Skeletal muscle satellite cell (primary cell): ENCODE data around the gene OIP5.

GRCh38 chr15:40985306-40986270 is 32.3 kb downstream of the CHAC1 start:
- CAGE, long polyA plus RNA: no peak

- CAGE, long polyA plus RNA: start-site peak on the plus strand at chr15:41332867-41332934, 238 and 340 reads in 2 replicates
Measured at GRCh38 chr15:41332197-41333058, at the start of gene OIP5. Gene OIP5 (minus strand): TSS chr15:41332591.

DNA sequence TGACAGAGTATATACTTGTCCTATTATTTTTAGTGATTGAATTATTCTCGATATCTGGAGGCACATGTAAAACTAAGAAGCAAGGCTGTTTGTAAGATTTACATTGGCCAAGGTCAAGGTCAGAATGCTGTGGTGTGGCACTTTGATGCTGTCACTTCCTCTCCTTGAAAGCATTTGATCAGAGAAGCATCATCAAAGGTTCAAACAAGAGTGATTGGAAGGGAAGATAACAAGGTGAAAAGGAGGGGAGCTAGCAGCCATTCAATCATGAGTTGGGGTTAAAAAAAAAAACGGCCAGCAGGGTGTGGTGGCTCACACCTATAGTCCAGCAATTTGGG is 26.4 kb downstream of the RTF1 start:
- CAGE, long polyA plus RNA: no peak

- CAGE, long polyA plus RNA: no peak
Measured at GRCh38 chr15:41474382-41474884, 19.2 kb upstream of the ITPKA start.

DNA sequence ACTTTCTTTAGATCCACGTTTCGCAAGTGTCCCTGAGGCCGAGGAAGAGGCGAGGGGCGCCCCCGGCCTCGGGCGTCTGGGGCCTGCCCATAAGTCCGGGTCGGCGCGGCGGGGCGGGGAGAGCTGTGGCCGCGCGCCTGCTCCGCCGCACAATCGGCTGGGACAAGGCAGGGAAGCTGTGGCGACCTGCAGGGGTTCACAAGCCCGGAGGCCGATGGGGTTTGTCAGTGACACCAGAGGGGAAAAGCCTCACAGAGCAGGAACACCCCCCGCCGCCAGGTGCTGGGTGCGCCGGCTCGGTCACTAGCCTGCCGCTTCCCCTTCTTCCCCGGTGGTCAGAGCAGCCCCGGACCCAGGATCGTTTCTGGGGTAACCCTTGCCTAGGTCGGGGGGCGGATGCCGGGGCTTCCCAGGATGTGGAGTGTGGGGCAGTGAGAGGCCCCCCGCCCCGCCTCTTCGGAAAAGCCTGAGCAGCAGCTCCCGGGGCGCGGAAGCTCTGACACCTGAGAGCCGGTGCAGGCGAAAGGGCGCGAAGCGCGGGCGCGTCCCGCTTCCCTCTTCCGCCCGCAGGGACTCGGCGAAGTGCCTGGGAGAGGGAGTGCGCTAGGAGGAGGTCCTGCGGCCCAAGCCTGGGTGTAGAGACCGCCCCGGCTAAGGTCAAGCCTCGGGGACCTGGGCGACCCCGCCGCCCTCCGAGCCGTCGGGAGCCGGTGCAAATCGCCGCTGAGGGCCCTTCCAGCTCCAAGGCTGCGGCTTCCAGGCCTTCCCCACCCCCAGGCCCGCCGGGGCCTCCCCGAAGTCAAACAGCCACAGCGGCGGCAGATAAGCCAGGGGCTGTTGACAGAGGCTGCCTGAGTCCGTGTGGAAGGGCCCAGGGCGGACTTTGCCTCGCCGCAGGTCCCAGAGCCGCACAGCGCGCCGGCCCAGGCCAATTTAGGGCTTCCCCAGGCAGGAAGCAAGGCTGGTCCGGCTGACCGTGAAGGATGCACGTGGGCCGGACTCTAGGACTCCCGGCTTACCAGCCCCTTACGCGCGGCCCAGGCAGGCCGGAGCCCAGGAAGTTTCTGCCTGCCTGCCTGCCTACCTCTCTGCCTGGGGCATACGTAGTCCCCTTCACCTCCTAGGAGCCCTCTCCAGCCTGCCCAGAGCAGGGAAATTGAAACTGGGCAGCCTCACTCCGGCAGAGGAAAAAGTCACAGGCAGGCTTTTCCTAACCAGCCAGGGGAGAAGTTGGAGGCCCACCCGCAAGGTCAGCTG is 2.0 kb downstream of the ITPKA start:
- CAGE, long polyA plus RNA: no peak

GRCh38 chr15:41512470-41512928 is 1.1 kb downstream of the LTK start:
- CAGE, long polyA plus RNA: no peak

GRCh38 chr15:41620927-41621740 is 62.1 kb downstream of the TYRO3 start:
- CAGE, long polyA plus RNA: no peak

DNA sequence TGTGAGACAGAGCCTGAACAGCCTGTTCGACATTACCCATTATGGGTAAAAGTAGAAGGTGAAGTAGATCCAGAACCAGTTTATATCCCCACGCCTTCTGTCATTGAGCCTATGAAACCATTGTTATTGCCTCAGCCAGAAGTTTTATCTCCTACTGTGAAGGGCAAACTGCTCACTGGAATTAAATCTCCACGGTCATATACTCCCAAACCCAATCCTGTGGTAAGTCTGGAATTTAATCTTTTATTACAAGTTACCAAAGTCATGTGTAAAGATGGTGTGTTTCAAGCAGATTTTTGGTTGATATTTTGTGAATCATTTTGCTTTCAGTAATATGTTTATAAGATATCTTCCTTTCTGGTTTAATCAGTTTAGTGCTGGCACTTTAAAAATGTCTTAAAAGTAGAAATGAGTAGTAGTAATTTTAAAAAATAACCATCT is 47.1 kb upstream of the MAPKBP1 start:
- CAGE, long polyA plus RNA: no peak

DNA sequence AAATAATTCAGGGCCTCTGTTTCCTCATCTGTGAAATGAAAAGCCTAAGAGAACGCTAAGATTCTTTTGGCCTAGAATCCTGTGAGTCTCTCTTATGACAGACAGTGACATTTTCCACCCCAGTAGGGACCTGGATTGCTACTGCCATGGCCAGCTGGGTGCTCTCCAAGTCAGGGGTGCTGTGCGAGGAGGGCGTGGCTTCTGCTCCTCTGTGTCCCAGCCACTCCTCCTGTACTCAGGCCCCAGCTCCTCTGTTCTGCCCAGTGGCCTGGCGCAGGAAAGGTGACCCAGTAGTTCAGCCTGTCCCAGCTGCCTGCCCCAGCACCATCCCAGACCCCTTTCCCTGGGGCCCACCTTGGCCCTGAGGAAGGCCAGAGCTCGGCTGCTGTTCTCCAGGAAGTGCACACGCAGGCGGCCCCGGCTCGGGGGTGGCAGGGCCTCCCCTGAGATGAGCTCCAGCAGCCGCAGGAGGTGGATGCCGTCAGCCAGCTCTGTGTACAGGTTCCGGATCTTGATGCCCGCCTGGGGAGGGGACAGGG is 1.2 kb downstream of the SPTBN5 start:
- CAGE, long polyA plus RNA: no peak

DNA sequence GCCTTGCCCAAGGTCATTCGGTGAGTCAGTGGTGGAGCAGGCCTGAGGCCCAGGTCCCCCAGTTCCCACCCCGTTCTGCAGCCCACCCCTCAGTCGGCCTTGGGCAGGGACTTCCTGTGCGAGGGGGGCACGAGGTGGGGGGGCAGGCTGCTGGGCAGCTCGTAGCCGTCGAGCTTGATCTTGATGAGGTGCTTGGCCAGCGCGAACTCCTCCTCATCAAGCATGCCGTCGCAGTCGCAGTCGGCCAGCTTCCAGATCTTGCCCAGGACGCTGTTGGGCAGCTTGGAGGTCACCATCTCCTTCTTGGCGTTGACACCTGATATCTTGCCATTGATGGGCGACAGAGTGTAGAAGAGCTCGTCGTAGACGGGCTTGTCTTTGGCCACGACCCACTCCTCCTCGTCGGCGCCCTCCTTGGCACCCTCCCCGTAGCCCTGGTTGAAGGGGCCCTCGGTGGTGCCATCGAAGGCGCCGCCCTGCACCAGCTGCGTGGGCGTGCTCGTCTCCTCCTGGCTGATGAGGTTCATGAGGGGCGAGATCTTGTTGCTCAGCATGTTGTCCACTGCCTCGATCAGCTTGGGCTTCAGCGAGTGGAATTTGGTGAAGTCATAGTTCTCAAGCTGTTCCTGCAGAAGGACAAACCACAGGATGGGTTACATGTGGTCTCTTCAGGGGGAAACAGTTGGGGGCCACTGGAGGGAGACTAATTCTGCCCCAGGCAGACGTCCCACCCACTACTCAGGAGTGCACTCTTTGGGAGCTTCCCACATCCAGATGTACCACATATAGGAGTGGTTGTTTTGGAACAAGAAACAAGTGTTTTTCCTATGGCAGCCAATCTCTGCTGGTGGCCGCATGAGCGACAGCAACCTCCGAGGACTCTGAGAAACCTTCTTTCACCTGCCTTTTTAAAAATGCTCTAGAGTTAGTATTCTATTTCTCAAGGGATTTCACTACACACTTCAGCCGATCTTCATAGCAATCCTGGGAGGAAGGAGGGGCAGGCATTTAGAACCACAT is 7.0 kb upstream of the SPTBN5 start:
- CAGE, long polyA plus RNA: no peak

GRCh38 chr15:41916241-41917134 is 22.6 kb upstream of the SPTBN5 start:
- CAGE, long polyA plus RNA: no peak

GRCh38 chr15:41928552-41929702 is 35.1 kb upstream of the SPTBN5 start:
- CAGE, long polyA plus RNA: no peak

GRCh38 chr15:41944167-41944768 is 28.1 kb downstream of the EHD4 start:
- CAGE, long polyA plus RNA: no peak

DNA sequence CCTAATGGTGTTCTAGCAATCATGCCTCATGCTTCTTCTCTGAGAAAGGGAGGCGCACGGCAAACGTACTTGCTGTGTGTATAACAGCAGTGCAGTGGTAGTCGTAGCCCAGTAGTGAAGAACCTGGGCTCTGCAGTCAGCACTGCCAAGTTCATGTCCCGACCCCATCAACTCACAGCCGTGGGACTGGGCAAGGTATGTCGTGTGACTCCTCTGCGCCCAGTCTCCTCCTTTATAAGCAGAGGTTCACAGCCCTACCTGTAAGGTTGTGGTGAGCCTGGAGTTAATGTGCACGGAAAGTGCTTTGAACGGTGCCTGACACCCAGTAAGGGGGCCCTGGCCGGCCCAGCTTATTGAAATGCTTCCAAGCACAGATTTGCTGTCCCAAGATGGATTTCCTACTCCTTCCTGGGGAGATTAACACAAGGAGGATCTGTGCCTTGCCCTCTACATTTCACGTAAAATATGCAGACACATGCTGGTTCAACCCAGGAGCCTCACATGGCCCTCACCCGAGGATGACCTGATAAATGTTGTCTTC is 26.6 kb downstream of the EHD4 start:
- CAGE, long polyA plus RNA: no peak

GRCh38 chr15:41946863-41947197 is 25.5 kb downstream of the EHD4 start:
- CAGE, long polyA plus RNA: no peak

DNA sequence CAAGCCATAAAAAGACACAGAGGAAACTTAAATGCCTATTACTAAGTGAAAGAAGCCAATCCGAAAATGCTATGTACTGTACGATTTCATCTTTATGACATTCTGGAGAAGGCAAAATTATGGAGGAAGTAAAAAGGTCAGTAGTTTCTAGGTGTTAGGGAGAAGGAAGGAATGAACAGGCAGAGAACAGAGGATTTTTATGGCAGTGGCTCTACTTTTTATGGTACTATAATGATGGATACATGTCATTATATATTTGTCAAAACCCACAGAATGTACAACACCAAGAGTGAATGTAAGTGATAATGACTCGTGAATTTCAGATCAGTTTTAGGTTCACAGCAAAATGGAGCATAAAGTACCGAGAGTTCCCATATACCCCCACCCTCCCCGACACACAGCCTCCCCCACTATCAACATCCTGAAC is 2.4 kb upstream of the EHD4 start:
- CAGE, long polyA plus RNA: no peak

- CAGE, long polyA plus RNA: no peak
Measured at GRCh38 chr15:42035265-42035905, 14.5 kb upstream of the PLA2G4E start.

DNA sequence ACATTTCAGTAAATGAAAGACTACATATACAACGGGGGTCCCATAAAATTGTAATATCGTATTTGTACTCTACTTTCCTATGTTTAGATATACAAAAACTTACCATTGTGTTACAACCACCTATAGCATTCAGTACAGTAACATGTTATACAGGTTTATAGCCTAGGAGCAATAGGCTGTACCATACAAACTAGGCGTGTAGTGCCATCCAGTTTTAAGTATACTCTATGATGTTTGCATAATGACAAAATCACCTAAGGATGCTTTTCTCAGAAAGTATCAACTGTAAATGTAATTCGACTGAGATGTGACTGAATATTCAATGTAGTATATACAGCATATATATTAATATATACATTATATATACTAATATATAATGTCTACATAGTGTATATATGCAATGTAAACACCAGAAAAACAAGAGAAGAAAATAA is 1.5 kb upstream of the GANC start:
- CAGE, long polyA plus RNA: no peak

GRCh38 chr15:42272556-42272915 is 465 bp upstream of the GANC start:
- CAGE, long polyA plus RNA: no peak

DNA sequence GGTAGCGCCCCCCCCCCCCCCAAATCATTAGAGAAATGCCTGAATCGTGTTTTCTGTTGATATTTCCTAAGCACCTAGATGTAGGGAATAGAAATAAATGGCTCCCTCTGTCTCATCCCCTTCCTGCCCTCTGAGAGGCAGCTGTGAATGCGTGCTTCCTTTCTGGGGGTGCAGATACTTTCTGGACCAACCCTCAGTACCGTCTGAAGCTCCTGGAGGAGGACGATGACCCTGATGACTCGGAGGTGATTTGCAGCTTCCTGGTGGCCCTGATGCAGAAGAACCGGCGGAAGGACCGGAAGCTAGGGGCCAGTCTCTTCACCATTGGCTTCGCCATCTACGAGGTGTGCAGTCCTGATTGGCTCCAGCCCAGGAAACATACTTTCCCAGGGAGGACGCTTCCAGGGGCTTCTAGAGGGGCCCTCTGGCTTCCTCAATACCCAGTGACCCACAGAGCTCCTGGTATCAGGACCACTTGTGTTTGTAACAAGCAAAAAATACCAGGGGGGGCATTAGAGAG is 42.2 kb downstream of the CAPN3 start:
- CAGE, long polyA plus RNA: no peak